ENCODE measurements around the genes SLC18B1 and HBS1L.

DNA sequence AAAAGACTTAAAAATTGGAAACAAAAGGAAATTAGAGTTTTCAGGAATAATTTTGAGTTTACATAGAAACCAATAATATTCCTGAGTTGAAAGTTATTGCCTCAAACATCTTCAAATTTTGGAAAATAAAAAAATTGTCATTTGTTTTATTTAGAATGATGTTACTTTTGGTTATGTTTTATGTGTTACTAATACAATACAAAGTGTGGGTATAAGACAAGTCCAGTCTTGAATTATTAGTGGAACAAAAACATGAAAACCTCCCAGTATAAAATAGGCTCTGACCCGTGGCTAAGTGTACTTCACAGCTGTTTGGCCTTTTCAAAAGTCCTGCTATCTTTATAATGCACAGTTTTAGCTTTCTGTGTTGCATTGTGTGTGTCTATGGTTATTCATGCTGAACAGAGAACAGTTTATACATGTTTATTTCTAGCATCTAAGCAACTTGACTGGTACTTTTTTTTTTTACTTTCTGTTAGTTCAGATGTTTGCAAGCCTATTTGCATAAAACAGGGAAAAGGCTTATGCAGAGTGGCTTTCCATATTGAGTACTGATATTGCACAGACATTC lies 119.1 kb upstream of the CCN2 start:
- PRO-cap = no peak

GRCh38 chr6:132123127-132123334 lies 171.9 kb upstream of the CCN2 start:
- PRO-cap = no peak

DNA sequence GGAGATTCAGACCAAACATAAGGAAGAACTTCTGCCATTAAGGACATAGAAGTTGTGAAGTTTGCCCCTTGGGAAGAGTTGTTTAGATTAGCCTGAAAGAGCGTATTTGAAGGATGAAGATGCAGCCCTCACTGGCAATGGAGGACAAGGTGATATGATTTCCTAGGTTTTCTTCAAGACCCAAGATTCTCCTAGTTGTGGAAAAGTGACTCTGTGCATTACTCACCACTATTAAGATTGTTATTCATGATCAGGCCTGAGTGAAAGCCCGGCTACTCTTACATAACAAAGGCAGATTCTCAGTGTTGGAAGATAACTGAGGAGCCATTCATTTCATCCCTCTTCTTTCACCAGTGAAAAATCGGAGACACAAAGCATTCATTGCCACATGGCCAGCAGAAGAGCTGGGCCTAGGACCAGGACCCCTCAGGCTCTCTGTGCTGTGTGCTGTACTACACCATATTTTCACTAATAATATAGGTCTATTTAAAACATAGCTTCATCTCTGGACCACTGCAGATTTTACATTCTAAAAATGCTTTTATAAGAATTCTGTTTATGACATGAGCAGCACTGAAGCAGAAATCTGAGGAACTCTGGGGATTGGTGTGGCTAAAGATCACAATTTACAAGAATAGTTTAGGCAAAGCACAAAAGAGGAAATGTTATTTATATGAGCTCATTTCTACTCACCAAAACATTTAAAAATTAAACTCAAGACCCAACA lies 181.8 kb upstream of the CCN2 start:
- PRO-cap = no peak

DNA sequence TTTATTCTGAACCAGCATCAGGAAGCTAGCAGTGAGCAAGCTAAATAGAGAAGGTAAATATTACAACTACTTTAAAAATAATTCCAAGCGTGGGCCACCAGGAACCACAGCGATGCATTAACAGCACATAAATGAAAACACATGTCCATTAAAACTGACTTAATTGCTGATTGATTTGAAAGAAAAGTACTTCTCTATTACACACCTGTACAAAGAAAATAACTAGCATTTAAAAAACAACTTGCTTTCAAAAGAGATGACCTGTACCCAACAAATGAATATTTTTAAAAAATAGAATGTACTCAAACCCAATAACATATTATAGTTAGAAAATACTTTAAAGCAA lies 364 bp upstream of the TAAR1 start:
- PRO-cap = no peak

DNA sequence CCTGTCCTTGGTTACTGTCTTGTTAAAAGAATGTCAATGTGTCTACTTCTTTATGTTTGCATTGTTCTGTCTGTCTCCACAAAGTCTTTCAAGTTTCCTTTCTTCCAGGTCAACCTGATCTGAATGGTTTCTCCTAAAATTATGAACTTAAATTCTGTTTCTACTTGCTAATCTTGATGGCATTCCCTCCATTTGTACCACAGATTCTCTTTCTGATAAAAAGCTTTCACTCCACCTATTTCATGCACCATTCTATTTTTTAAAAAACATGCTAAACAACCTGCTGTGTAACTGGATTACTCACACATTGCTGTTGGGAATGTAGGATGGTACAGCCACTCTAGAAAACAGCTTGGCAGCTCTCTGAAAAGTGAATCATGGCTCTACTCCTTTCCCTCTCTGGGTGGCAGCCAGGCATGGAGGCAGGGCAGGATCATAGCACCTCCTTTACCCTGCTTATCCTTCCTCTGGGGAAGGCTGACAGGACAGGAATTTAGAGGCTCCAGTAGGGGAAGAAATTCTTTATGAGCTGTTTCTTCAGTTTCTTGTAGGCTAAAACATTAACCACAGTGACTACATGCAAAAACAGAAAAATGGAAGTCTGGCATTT lies 6.6 kb upstream of the VNN2 start:
- PRO-cap = no peak

GRCh38 chr6:132797920-132798833 lies at the start of gene SLC18B1:
Gene SLC18B1, minus strand, starts transcription at chr6:132798637.
- PRO-cap = bidirectional peak, plus-strand start at chr6:132798342, minus-strand start at chr6:132798304; bidirectional peak, plus-strand start at chr6:132798509, minus-strand start at chr6:132798637

DNA sequence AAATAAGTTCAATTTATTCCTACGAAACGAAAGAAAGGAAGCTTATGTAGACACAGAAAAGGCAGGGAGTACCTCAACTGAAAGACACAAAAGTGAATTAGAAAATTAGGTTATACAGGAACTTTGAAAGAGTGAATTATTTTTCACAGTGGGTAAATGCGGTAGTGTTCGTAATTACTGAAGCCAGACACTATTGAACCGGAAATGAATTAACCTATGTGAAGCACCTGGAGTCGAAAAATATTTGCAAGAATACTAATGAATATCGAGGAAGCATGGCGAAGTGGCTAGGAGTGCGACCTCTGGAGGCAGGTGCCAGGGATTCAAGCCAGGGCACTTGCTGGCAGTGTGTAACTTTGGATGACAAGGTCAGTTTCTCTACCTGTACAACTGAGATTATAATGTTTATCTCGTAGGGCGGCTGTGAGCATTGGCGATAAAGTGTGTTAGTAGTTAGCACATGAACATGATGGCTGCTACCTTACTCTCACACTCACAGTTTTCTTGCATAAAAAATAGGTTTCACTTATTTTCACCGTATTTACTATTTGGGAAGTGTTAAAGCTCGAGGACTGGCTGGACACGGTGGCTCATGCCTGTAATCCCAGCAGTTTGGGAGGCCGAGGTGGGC lies 512 bp upstream of the SLC18B1 start:
- PRO-cap = unidirectional peak, minus-strand start at position 192 of the sequence

- PRO-cap = unidirectional peak, plus-strand start at chr6:132817218
These were observed 2.6 kb downstream of the RPS12 start for GRCh38 chr6:132816923-132817351.

GRCh38 chr6:133594586-133594955 lies 294.3 kb upstream of the TCF21 start:
- PRO-cap = no peak

DNA sequence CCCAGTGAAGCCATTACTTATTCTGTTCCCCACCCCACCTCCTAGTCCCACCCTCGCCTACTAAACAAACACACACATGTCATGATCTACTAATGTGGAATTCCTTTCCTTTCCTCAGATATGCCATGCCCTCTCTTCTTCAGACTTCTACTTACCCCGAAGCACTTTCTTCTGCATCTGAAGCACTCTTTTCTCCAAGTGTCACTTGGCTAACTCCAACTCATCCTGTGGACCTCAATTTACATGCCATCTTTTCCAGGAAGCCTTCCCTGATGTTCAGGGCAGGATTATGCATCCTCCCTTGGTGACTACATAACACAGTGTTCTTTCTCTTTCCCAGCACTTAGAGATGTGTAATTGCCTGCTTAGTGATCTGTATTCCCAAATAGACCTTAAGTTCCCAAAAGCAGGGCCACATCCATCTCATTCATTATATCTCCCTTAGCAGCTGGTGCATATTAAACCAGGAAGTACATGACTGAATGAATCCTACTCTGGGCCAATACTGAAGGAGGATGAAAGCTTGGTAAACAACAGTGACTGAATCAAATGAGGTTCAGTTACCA lies 121.6 kb upstream of the TCF21 start:
- PRO-cap = no peak

GRCh38 chr6:133890904-133892110 lies 2.4 kb downstream of the TCF21 start:
- PRO-cap = bidirectional peak, plus-strand start at chr6:133891794, minus-strand start at chr6:133891355

- PRO-cap = bidirectional peak, plus-strand start at chr6:134175029, minus-strand start at chr6:134174861
These were observed 121.9 kb upstream of the SLC2A12 start for GRCh38 chr6:134174192-134174933.

DNA sequence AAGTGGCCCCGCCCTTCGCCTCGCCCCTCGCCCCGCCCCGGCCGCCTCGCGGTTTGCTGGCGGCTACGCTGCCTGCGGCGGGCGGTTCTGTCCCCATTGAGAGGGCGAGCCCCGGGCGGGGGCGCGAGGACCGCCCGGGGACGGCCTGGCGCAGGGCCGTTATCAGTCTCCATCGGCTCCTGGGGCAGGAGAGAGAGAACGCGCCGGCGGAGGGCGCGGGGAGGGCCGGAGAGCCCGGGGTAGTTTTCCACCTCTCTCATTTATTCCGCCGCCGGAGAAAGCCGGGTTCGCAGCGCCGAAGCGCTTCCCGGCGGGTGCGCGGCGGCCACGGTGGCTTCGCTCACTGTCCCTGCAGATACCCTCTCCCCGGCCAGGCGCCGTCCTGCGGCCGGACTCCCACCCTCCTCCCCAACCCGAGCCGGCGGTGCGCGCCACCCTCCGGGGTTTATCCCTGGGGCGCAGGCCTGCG lies 122.5 kb upstream of the SLC2A12 start:
- PRO-cap = bidirectional peak, plus-strand start at position 96 of the sequence, minus-strand start outside the sequence

DNA sequence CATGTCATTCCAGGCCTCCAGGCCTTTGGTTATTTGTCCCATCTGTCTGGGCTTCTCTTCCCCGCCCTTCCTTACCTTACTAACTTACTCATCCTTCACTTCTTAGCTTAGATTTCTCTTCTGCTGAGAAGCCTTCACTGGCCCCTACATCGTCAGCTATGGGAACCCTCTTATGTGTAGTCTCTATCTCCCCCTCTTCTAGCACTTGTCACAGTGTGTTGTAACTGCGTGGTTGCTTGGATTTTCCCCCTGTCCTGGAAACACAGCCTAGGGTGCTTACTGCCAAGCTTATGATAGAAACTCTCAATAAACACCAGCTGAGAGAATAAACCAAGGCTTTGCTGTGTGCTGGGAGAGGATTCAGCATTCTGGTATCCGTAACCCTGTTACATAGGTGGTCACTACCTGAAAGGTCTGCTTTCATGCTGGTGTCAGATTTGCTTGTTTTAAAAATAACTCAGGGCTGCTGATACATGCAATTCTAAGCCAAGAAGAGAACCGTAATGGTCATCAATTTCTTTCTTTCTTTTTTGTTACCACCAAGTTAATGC lies 68.5 kb downstream of the SGK1 start:
- PRO-cap = no peak

- PRO-cap = no peak
These were observed 1.1 kb downstream of the SGK1 start for GRCh38 chr6:134316669-134317344.

GRCh38 chr6:134318730-134319039 lies 773 bp upstream of the SGK1 start:
- PRO-cap = no peak

DNA sequence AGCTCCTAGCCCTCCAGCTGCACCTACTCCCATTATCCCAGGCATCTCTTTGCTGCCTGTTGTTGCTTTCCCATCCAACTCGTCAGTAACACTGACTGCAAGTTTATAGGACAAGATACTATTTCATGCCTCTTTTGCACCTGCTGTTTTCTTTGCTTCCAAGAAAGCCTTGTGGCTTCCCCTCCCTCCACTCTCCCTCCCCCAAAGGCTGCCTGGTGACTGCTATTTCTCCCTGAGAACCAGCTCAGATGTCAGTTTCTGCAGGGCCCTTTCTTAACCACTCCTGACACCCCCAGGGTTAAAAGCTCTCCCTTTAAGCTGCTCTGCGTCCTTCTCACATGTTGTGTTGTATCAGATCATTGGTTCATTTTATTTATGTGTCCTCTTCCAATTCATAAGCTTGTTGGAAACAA lies 34.3 kb upstream of the SGK1 start:
- PRO-cap = no peak

GRCh38 chr6:134636461-134636829 lies 313.5 kb downstream of the ALDH8A1 start:
- PRO-cap = no peak

DNA sequence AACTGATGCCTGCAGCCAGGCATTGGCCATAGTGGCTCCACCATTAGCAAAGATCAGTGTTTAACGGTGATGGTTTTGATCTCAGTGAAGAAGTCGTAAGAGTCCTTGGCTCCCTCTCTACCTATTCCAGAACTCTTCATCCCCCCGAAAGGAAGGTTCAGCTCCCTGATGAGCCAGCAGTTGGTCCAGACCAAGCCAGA lies 31.6 kb downstream of the ALDH8A1 start:
- PRO-cap = no peak

GRCh38 chr6:135053986-135055119 lies at the start of gene HBS1L:
Gene HBS1L, minus strand, starts transcription at chr6:135054822.
- PRO-cap = unidirectional peak, plus-strand start at chr6:135054277; unidirectional peak, plus-strand start at chr6:135054570; bidirectional peak, plus-strand start at chr6:135055007, minus-strand start at chr6:135054819